ENCODE results near the gene ERCC4.

DNA sequence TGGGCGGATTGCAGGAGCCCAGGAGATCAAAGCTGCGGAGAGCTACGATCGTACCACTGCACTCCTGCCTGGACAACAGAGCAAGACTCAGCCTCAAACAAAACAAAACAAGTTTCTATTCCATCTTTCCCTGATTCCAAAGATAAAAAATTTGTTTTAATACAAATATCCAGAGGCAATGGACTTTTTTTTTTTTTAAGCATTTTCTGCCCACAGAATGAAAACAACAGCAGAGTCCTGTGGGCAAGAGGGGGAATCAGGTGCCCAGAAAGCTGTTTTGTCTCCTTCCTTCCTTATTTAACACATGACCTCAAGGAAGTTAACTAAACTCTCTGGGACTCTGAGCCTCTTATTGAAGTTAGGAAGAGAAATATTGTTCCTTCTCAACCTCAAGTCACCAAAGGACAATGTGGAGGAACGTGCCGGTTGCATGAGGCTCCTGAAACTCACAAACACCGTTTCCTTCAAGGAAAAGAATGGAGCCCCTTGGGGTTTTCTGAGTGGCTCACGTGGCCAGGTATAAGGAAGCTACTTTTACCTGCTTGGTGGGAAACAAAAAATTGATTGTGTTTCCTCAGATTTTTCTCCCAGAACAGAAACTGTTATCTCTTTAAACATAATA is 24.8 kb upstream of the ENSG00000188897 start:
- PRO-cap, result no peak
- RAMPAGE, long total RNA, 4 experiments, result no peak in any of the 4 experiments

- PRO-cap, result no peak
- RAMPAGE, long total RNA, 4 experiments, result no peak in any of the 4 experiments
These were observed 15.2 kb downstream of the LITAF start for GRCh38 chr16:11571394-11571958.

DNA sequence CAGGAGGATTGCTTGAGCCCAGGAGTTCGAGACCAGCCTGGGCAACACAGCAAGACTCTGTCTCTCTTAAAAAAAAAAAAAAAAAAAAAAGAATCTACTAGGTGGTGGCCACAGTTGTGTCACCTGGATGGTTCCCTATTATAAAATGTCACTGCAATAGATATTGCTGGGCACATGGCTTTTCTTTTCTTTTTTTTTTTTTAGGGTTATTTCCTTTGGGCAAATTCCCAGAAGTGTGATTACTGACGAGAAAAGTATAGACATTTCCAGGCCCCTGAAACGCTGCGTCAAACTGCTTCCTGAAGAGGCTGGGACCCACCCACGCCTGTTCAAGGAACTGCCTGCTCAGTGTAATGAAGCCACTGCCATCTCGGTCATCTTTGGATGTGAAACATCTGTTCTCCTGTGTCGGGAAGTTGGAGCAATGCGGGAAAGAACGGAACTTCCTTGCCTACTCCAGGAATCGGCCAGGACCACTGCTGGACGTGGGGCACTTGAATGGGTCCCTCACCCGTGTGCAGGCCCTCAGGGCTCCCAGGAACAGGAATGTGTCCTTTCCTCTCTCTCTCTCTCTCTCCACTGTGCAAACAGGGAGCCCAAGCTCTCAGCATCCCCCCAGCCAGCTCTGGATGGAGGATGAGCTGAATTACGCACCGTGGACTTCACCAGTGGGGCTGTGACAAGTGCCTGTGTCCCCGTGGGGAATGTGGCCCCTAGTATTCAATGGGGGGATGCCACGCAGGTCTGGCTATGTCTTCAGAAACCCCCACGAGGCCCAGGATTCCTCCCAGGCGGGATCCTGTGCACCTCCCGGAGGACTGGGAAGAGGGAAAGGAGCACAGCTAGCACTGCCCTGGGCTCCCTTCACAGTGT is 18.1 kb upstream of the LITAF start:
- PRO-cap, result bidirectional peak, plus-strand start at position 358 of the sequence, minus-strand start at position 327 of the sequence
- RAMPAGE, long total RNA, 4 experiments, result no peak in any of the 4 experiments

DNA sequence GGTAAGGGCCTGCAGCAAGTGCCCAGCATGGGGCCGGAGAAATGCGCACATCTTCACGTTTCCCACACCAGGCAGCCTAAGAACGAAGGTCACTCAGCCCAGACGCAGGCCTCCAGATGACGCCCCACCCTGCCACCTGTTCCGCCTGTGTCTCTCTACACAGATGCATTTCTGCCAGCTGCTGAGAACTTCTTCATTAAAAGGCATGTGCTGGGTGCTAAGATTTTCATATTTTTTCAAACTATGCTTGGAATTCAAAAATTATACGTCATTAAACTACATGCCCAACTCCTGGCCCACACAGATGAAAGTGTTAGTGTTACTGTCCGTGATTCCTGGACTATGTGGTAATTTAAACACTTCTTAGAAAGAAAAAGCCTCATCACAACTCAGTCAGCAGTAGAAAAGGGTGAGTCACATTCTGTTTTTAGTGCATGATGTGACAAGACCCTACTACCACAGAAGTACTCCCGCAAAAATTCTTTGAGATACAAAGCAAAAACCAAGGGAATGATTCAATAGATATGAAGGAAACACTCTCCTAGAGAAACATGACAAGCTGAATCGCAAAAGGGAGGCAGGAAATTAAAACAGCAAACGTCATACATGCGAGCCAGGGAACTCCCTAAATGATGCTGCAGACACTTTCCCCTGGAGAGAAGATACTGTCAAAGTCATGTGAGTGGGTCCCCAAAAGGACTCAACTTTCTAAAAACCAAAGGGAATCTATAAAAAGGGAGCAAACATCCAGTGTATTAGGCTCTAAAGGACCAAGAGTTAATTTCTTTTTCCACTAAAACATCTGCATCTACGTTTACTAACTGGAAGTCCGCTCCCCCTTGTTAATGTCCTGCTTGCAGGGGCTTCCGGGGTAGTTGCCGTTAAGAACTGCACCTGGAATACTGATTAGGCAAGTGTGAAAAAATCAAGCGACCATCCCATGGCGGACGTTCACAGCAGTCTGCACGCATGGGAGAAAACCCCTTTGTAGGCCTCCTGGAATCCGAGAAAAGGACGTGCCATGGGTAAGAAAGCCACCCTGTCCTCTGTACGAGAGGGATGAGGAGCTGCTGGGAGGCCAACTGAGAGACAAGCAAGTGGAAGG is 14.5 kb downstream of the SNN start:
- PRO-cap, result unidirectional peak, minus-strand start at position 78 of the sequence
- RAMPAGE, long total RNA, 4 experiments, result no peak in any of the 4 experiments

- PRO-cap, result no peak
- RAMPAGE, long total RNA, 4 experiments, result no peak in any of the 4 experiments
These were observed 20.0 kb downstream of the SNN start for GRCh38 chr16:11688158-11688833.

DNA sequence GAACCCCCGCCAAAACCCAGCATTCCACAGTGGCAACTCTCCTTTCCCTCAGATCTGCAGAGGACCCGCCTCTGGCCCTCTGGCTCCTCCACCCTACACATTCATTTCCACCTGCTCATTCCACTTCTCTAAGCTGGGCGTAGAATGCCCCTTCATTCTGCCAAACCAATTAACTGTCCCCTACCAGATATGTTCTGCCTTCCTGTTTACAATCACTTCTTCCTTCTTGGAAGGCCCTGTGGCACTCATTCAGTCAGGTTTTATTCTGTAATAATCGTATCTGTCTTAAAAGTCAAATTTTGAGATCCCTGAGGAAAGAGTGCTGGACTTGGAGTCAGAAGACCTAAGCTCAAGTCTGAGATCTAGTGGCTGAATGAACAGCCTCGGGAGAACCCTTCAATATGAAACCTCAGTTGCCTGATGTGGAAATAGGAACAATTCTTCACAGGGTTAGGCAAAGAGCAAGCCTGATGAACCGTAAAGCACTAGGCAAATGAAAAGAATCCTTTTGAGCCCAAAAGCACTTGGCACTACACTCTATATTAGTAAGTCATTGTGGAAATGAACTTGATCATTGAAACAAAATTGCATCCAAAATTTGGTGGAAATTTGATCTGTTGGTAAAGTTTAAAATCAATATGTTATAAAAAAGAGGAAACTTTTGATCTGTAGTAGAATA is 20.3 kb downstream of the TXNDC11 start:
- PRO-cap, result no peak
- RAMPAGE, long total RNA, 4 experiments, result no peak in any of the 4 experiments

DNA sequence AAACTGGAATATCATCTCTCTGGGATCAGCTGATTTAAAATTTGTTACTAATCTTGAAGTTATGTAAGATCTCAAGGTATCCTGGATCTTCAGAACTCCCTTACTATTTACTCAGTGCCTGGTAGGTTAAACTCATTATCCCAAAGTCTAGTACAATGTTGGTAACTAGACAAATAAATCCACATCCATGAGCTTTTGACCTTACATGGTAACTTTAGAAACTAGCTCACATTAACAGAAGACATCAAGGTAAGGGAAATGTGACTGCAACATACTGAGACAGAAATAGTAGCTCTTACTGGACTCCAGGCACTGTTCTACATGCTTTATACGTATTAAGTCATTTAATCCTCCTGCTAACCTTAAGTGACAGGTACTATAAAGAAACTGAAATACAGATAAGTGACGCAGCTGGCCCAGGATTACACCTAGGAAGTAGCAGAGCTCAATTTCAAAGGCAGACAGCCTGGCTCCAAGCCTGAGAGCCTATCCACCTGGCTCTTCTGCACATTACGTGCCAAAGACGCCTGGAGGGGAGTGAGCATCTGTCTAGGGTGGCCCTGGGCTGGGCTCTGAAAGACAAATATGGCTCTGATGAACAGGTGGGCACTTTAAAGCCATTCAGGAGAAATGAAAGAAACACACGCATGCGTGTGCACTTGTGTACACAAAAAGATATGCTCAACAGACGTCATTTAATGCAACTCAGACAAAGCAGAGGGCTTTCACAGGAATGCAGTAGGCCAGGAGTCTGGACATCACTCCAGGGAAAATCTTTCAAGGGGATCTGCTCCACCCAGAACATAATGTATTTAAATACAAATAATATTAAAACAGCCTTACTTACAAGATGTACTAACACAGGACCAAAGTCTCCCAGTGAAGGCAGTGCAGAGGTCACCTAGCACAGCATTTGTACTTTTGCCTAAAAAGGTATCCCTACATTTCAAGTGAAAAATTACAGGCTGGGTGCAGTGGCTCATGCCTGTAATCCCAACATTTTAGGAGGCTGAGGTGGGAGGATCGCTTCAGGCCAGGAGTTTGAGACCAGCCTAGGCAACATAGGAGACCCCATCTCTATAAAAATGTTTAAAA is 4.4 kb downstream of the ZC3H7A start:
- PRO-cap, result no peak
- RAMPAGE, long total RNA, 4 experiments, result no peak in any of the 4 experiments

DNA sequence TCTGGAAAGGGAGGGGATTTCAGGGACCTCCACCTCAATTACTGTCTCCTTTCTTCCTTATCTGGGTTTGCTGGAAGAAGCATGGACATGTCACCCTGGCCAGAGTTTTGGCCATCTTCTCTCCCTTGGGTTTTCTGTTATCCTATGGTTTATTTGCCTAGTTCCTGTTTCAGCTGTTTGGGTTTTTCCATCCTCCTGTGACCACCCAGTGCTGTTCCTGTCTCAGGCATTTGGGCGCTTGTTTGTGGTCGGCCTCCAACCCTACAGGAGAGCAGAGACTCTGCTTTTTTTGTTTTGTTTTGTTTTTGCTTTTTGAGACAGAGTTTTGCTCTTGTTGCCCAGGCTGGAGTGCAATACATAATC is 3.2 kb upstream of the ZC3H7A start:
- PRO-cap, result no peak
- RAMPAGE, long total RNA, 4 experiments, result no peak in any of the 4 experiments

GRCh38 chr16:12038486-12039087 is 62.1 kb downstream of the SNX29 start:
- PRO-cap, result no peak
- RAMPAGE, long total RNA, 4 experiments, result no peak in any of the 4 experiments

GRCh38 chr16:12054786-12055375 is 78.3 kb downstream of the SNX29 start:
- PRO-cap, result no peak
- RAMPAGE, long total RNA, 4 experiments, result no peak in any of the 4 experiments

GRCh38 chr16:12062344-12063059 is 86.0 kb downstream of the SNX29 start:
- PRO-cap, result bidirectional peak, plus-strand start at chr16:12062844, minus-strand start at chr16:12062620
- RAMPAGE, long total RNA, 4 experiments, result no peak in any of the 4 experiments

- PRO-cap, result no peak
- RAMPAGE, long total RNA, 4 experiments, result no peak in any of the 4 experiments
These were observed 116.1 kb downstream of the SNX29 start for GRCh38 chr16:12092537-12093123.

GRCh38 chr16:12202183-12202574 is 225.6 kb downstream of the SNX29 start:
- PRO-cap, result no peak
- RAMPAGE, long total RNA, 4 experiments, result no peak in any of the 4 experiments

GRCh38 chr16:12289780-12290126 is 313.2 kb downstream of the SNX29 start:
- PRO-cap, result no peak
- RAMPAGE, long total RNA, 4 experiments, result no peak in any of the 4 experiments

DNA sequence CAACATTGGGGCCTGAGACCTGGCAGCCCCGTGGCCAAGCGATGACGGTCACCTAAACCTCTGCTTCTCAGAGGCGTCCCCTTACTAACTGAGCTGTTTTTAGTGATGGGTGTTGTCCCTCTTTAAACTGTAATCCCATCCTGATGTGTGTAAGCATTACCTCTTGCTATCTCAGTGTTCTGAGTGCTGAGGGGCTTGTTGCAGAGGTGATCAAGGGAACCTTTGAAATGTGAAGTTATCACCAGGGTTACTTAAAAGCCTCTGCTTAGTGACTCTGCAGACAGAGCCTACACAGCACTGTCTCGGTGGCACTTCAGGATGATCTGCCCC is 370.4 kb downstream of the SNX29 start:
- PRO-cap, result unidirectional peak, plus-strand start at position 174 of the sequence
- RAMPAGE, long total RNA, 4 experiments, result no peak in any of the 4 experiments

GRCh38 chr16:12536242-12536523 is 267.5 kb downstream of the CPPED1 start:
- PRO-cap, result no peak
- RAMPAGE, long total RNA, 4 experiments, result no peak in any of the 4 experiments

GRCh38 chr16:13919489-13920551 is at the start of gene ERCC4:
ERCC4 (plus strand) TSS chr16:13920154.
- PRO-cap, result unidirectional peak, plus-strand start at chr16:13920156
- RAMPAGE, long total RNA, 4 experiments, result start-site peak on the plus strand in 4 of 4 experiments, at chr16:13920131-13920196 at its widest, 69 to 229 reads per replicate

- PRO-cap, result no peak
- RAMPAGE, long total RNA, 4 experiments, result no peak in any of the 4 experiments
These were observed 2.2 kb downstream of the MRTFB start for GRCh38 chr16:14073262-14073743.

DNA sequence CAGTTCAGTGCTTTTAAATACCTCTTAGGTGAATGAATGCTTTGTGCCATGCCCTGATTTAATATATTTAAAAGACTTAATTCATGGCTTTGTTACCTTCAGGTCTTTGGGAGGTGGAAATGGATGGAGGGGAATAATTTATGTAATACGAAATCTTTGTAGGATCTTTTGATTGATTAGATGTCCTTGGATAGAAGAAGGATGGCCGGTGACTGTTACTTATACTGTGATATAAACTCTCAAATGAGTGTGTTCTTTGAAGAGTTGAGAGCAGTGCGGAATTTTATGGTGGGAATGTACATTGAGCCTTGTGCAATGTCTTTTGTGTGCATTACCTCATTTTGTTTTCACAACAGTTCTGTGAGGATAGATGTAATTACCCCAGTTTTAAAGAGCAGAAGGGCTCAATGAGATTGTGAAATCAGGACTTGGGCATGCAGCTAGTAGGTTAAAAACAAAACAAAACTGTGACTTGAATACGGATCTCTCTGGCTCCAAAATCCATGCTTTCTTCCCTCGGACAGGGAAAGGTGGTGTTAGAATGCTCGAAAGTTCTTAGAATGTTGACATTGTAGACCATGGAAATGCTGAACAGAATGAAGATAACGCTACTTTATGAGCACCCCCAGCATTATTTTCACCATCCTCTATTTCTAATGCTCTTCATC is 16.9 kb downstream of the MRTFB start:
- PRO-cap, result no peak
- RAMPAGE, long total RNA, 4 experiments, result no peak in any of the 4 experiments

DNA sequence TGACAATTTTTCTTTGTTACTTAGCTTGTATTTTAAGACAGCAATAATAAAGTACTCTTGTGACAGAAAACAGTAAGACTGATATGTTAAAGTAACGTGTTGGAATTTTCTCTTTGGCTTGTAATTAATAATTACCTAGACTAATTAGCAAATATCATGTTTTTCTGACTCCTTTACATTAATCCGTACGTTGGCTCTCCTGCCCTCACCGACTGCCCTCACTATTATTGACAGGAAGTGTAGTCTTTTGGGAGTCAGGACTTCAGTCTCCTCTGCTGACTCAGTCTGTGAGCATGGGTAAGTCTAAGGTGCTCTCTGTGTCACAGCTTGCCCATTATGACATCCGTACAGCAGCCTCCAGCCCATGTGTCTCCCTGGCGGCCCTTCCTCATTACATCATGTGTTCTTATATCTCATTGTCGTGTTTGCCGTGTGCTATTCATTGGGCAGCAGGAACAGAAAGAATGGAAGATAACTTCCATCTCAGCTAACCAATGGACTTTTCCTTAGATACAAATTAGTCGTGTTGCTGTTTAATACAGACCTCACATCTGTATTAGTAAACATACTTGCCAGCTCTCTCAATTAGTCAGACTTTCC is 77.4 kb downstream of the MRTFB start:
- PRO-cap, result no peak
- RAMPAGE, long total RNA, 4 experiments, result no peak in any of the 4 experiments